Spleen (tissue), 7 donors: Measurements from ENCODE around the genes SLC6A14 and RNF113A.

GRCh38 chrX:115899400-115900398 is 270.8 kb upstream of the AGTR2 start:
- PRO-cap, 4 experiments, result no peak in any of the 4 experiments
- RAMPAGE, long total RNA, 4 experiments, result no peak in any of the 4 experiments

DNA sequence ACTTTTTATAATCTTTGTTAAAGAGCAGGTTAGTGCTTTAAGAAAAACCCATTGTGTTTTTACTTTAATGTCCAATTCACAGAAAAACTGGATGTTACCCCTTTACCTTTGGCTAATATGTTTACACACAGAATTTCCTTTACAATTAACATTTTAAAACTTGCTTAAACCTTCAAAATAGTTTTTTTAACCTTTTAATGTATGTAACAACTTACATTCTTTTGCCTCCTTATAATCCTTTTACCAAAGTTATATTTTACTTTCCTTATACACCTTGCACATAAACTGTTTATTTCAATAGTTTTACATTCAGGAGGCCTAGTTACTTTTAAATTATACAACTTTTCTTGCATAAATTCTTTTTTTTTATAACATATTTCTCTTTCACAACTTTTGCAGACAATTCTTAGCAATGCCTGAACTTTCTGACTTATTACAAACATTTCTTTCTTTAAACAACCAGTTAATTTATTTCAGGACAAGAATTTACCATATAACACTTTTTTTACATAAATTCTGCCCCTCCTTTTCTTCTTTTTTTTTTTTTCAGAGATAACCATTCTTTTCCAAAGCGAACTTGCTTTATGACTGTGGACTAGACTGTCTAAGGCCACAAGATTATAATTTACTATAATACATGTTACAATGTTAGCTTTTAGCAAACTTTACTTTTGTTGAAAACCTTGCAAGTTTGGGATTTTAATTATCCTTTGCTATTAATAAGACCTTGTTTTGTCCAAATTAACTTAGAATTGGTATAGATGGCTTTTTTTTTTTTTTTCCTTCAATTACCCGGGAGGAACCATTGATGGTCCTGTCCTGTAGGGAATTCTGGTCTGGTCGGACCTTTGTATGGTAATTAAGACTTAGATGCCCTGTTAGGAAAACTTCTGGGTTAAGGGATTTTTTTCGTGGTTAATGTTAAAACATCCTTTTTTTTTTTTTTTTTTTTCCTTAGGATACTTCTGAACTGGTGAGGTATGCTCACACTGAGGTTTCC is 248.8 kb upstream of the AGTR2 start:
- PRO-cap, 4 experiments, result no peak in any of the 4 experiments
- RAMPAGE, long total RNA, 4 experiments, result no peak in any of the 4 experiments

- PRO-cap, 4 experiments, result no peak in any of the 4 experiments
- RAMPAGE, long total RNA, 4 experiments, result start-site peak on the minus strand in 1 of 4 experiments, at chrX:115946009-115946557 at its widest, 6 reads per replicate
These were observed 224.5 kb upstream of the AGTR2 start for GRCh38 chrX:115945889-115946681.

- PRO-cap, 4 experiments, result no peak in any of the 4 experiments
- RAMPAGE, long total RNA, 4 experiments, result no peak in any of the 4 experiments
These were observed at the start of gene SLC6A14 for GRCh38 chrX:116436218-116436883. Gene SLC6A14 (plus strand): TSS chrX:116436606.

- PRO-cap, 4 experiments, result peak in 4 of 4 experiments; most common minus-strand start chrX:116949172 (in 4)
- RAMPAGE, long total RNA, 4 experiments, result no peak in any of the 4 experiments
These were observed 486.2 kb upstream of the CT83 start for GRCh38 chrX:116948952-116949331.

GRCh38 chrX:118392571-118393170 is 46.8 kb downstream of the WDR44 start:
- PRO-cap, 4 experiments, result no peak in any of the 4 experiments
- RAMPAGE, long total RNA, 4 experiments, result no peak in any of the 4 experiments

DNA sequence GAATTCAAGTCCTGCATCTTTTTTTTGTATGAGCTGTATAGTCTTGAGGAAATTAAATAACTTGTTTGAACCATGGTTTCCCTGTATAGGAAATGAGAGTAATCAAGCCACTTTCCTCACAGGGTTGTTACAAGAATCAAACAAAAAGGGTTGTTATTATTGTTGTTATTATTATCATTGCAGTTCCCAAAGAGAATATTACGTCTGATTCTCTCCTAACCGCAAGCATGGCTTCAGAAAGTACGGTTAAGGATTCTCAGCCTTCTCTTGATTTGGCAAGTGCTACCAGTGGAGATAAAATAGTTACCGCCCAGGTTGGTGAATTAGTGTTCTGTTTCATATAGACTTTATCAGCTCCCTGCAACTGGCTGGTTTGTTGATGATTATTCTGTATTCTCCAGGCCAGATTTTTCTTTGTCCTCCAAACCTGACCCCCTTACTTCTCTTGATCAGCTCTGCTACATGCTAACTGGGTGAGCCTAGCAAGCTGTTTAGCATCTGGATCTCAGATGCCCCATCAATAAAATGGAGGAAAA is 48.0 kb downstream of the WDR44 start:
- PRO-cap, 4 experiments, result no peak in any of the 4 experiments
- RAMPAGE, long total RNA, 4 experiments, result no peak in any of the 4 experiments

GRCh38 chrX:118436532-118437162 is 59.0 kb upstream of the DOCK11 start:
- PRO-cap, 4 experiments, result no peak in any of the 4 experiments
- RAMPAGE, long total RNA, 4 experiments, result no peak in any of the 4 experiments

DNA sequence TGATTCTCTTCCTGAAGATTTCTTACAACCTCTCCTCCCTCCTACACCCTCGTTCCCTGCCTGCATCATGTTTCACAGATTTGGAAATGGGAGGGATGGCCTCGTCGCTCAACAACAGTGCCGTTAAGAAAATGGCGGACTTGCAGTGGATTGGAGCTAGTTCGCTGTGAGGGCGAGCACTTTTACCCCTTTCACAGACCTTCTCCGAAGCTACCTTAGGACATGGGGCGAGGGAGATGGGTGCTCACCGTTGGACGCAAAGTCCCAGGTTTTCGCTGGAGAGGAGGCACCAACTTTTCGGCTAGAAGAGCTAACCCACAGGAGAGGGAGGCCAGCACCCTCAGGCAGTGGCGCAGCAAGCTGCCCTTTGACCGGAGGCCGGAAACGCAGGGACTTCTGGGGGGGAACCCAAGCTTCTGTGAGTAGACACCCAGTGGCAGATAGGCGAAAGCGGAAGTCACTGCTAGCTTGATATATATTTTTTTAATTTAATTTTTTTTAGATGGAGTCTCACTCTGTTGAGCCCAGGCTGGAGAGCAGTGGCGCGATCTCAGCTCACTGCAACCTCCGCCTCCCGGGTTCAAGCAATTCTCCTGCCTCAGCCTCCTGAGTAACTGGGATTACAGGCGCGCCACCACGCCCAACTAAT is 93.0 kb upstream of the IL13RA1 start:
- PRO-cap, 4 experiments, result no peak in any of the 4 experiments
- RAMPAGE, long total RNA, 4 experiments, result no peak in any of the 4 experiments

DNA sequence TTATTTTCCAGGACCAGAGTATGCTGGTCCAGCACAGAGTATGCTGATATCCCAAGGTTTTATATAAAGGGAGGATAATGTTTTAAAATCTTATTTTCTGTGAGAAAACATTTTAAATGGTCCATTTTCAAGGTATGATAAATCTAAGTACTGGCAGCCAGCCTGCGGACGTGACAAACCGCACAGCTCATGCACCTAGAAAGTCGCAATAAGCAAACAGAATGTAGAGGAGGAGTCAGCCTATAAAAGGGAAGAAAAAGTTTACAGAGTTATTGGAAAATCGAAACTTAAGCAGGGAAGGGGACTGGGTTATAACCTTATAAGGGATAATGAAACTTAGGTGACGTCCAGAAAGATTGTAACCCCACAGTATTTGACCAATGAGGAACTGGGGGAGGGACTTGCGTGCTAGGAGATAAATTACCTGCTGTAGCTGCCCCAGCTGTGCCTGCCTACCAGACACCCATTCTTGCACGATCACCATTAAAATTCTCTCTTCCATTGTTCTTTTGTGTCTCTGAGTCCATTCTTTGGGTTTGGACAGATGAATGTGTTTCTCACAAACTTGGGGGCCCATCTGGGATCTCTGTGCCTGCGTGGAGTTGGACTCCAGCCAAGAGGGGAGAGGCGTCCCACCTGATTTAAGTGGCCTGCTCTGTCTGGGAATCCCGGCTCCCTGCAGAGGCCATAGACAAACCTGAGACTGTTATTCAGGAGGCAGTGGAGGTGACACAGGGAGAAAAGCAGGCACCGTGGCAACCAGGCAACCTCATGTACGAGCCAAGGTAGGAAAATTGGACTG is 61.0 kb downstream of the ZCCHC12 start:
- PRO-cap, 4 experiments, result no peak in any of the 4 experiments
- RAMPAGE, long total RNA, 4 experiments, result no peak in any of the 4 experiments

- PRO-cap, 4 experiments, result peak in 4 of 4 experiments; most common plus-strand start chrX:118976455 (in 1); most common minus-strand start chrX:118976087 (in 4)
- RAMPAGE, long total RNA, 4 experiments, result no peak in any of the 4 experiments
These were observed 1.6 kb downstream of the LONRF3 start for GRCh38 chrX:118975810-118976599.

- PRO-cap, 4 experiments, result no peak in any of the 4 experiments
- RAMPAGE, long total RNA, 4 experiments, result no peak in any of the 4 experiments
These were observed 17.9 kb downstream of the LONRF3 start for GRCh38 chrX:118992005-118993124.

- PRO-cap, 4 experiments, result no peak in any of the 4 experiments
- RAMPAGE, long total RNA, 4 experiments, result no peak in any of the 4 experiments
These were observed 45.2 kb upstream of the CT47C1 start for GRCh38 chrX:119027579-119028047.

DNA sequence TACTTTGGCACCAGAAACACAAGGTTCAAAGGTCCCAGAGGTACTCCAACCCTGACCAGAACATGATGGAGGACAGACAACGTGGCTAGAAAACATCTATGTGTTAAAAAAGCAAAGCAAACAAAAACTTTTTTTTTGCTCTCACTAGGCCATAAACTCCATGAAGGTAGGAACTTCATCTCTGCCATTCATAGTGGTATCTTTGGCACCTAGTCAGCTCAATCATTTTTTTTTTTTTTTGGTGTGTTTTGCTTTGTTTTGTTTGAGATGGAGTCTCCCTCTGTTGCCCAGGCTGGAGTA is 37.8 kb downstream of the SLC25A5 start:
- PRO-cap, 4 experiments, result no peak in any of the 4 experiments
- RAMPAGE, long total RNA, 4 experiments, result no peak in any of the 4 experiments

GRCh38 chrX:119654581-119654927 is 38.4 kb downstream of the SEPTIN6 start:
- PRO-cap, 4 experiments, result no peak in any of the 4 experiments
- RAMPAGE, long total RNA, 4 experiments, result no peak in any of the 4 experiments

DNA sequence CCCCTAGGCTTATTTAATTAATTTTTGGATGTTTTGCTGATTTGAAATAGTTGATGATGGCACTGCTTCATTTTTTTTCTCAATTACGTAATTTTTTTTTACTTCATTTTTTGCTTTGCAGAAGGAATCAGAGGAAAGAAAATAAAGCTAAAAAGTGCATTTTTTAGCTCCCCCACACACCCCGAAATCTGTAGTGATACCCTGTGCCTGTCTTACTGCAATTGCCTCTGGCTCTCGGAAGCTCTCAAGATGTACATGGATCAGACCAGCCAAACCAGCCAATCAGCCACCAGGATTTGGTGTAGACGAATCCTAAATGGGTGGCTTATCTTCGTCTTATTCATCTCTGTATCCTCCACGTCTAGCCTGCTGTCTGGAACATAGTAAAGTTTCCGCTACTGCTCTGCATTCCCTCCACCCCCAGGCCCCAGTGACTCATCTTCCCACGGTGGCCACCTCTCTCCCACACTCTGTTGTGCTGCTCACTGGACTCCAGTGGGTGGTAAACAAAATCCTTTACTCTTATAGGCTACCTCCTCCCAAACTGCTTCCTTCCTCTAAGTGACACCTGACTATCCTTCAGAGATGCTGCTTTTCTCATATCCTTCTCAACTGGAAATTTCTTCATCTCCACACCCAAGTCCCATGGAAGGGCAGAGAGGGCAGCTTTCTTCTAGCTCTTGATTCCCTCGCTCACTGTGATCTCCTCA is 37.9 kb downstream of the SEPTIN6 start:
- PRO-cap, 4 experiments, result no peak in any of the 4 experiments
- RAMPAGE, long total RNA, 4 experiments, result no peak in any of the 4 experiments

- PRO-cap, 4 experiments, result no peak in any of the 4 experiments
- RAMPAGE, long total RNA, 4 experiments, result no peak in any of the 4 experiments
These were observed 2.5 kb upstream of the SOWAHD start for GRCh38 chrX:119755863-119756229.

DNA sequence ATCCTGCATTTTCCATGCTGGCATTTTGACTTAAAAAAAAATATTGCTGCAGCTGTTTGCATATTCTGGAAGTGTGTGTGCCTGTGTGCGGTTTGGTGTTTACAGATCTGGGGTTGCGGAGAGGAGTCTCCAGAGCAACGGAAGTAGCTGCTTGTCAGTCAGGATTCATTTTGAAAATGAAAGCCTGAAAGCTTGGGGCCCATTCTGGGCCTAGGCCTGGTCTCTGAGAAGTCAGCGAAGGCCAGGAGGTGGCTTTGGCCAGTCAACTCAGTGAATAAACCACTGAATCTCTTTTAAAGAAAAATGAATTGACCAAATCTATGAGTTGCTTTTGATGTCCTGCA is 2.2 kb upstream of the SOWAHD start:
- PRO-cap, 4 experiments, result peak in 1 of 4 experiments; most common plus-strand start position 202 of the sequence (in 1)
- RAMPAGE, long total RNA, 4 experiments, result no peak in any of the 4 experiments

GRCh38 chrX:119759100-119759264 is 594 bp downstream of the SOWAHD start:
- PRO-cap, 4 experiments, result no peak in any of the 4 experiments
- RAMPAGE, long total RNA, 4 experiments, result no peak in any of the 4 experiments

GRCh38 chrX:119870850-119871970 is at the start of gene RNF113A:
Gene RNF113A (minus strand): TSS chrX:119871733.
- PRO-cap, 4 experiments, result peak in 4 of 4 experiments; most common plus-strand start chrX:119871458 (in 4); most common minus-strand start chrX:119871733 (in 4)
- RAMPAGE, long total RNA, 4 experiments, result start-site peak on the plus strand in 4 of 4 experiments, at chrX:119871810-119871905 at its widest, 974 to 1,505 reads per replicate; start-site peak on the minus strand in 4 of 4 experiments, at chrX:119871631-119871789 at its widest, 780 to 1,179 reads per replicate